Ascending aorta (tissue), 1 donor: Measurements from ENCODE around the genes DTX4, OR5A2, OOSP4A and TMEM132A.

DNA sequence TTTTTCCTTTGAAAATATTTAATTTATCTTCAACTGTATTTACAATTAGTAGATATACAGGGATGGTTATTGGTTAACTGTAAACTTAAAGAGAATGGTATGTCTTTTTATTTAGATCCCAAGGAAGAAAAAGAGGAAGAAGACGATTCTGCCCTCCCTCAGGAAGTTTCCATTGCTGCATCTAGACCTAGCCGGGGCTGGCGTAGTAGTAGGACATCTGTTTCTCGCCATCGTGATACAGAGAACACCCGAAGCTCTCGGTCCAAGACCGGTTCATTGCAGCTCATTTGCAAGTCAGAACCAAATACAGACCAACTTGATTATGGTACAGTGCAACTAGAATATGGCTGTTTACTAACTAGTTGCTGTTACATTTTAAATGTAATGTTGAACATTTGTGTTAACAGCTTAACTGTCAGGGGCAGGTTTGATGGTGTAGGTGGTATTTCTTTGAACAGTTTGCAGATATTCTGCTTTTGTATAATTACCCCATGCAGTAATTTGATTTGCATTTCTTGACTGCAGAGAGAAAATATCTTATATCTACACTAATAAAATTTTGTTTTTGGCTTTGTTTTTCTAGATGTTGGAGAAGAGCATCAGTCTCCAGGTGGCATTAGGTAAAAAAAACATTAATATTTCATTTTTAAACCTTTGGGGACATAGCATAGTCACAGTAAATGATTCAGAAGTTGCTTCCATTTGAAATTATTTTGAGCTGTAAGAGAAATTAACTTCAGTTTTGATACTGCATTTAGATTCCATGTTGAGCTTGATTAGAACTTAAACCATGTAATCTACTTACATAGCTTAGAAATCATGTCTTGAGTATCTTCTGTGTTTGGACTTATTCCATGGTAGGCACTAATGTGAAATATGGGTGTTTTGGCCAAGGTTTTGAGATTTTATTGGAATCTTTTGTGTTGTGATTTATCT is 12.5 kb upstream of the CNTF start:
- PRO-cap: no peak

- PRO-cap: no peak
These were observed 5.2 kb upstream of the CNTF start for GRCh38 chr11:58616867-58618112.

GRCh38 chr11:58900895-58901501 is 38.3 kb upstream of the GLYATL1 start:
- PRO-cap: no peak

DNA sequence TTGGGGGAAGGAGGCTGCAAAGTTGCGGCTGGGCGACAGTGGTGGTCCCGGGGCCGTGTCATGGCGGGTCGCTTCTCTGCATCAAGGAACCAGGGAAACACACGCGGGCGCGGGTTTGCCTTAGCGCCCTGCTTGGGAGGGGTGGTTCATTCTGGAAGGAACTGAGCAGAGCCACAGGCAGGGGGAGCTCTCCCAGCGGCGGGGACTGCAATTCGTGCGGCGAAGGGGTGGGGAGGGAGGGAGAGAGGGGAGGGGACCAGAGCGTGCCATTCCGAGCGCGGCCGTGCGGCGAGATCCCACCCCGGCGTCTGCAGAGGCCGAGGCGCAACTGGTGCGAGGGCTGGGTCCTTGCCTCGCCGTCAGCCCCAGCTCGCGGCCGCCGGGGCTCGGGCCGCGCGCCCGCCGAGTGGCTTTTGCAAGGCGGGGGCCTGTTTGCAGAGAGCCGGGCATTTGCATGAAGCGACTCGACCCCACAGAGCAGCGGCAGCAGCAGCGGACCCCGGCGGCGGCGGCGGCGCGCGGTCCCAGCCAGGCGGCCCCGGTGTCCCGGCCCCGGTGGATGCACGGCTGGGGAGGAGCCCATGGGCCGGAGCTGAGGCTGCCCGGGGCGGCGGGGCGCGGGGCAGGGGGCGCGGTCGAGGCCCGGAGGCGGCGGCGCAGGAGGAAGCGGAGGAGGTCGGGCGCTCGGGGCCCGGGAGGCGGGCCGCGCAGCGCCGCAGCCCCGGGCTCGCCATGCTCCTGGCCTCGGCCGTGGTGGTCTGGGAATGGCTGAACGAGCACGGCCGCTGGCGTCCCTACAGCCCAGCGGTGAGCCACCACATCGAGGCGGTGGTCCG is at the start of gene DTX4:
Gene DTX4, plus strand, starts transcription at position 269 of the 836 bp plus-strand sequence.
- PRO-cap: unidirectional peak, plus-strand start at position 269 of the sequence; unidirectional peak, plus-strand start at position 313 of the sequence

- PRO-cap: no peak
These were observed 6.2 kb upstream of the MPEG1 start for GRCh38 chr11:59218754-59219470.

GRCh38 chr11:59223562-59224118 is 10.9 kb upstream of the MPEG1 start:
- PRO-cap: no peak

DNA sequence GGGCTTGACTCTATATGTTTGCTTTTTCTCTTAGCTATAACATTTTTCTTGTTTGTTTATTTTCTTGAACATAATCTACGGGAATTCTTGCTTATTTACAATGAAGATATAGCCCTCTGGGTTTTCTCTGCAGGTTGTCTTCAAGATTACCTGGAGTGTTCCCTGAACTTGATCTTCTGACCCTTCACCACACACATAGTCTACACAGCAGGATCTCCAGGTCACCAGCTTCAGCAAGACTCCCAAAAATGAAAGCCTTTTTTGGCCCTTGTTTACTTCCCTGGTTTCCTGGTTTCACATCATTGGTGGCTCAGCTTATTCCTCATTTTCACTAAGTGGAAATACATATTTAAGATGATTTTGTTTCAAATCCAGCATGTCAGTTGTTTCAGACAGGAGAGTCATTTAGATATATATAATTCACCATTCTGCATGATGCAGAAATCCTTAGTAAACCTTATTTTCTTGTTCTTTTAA is 41.5 kb upstream of the MPEG1 start:
- PRO-cap: no peak

- PRO-cap: no peak
These were observed at the start of gene OR5A2 for GRCh38 chr11:59426311-59426855. Gene OR5A2 (minus strand): TSS chr11:59426413.

GRCh38 chr11:59610254-59610872 is 5.2 kb downstream of the OSBP start:
- PRO-cap: no peak

DNA sequence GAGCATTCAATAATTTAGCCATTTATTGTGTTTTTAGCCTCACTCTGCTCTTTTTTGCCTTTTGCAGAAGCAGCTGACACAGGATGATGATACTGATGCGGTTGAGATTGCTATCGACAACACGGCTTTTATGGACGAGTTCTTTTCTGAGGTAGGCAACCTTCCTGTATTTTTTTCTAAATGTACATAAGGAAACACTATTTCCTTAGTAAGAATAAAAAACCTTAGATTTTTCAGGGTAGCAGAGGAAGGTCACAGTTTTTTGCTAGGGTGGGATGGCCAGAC is 17.9 kb downstream of the STX3 start:
- PRO-cap: no peak

GRCh38 chr11:59963653-59964184 is at the start of gene OOSP4A:
Gene OOSP4A (plus strand): TSS chr11:59964033.
- PRO-cap: no peak

- PRO-cap: no peak
These were observed 21.7 kb downstream of the MS4A6A start for GRCh38 chr11:60161165-60161536.

DNA sequence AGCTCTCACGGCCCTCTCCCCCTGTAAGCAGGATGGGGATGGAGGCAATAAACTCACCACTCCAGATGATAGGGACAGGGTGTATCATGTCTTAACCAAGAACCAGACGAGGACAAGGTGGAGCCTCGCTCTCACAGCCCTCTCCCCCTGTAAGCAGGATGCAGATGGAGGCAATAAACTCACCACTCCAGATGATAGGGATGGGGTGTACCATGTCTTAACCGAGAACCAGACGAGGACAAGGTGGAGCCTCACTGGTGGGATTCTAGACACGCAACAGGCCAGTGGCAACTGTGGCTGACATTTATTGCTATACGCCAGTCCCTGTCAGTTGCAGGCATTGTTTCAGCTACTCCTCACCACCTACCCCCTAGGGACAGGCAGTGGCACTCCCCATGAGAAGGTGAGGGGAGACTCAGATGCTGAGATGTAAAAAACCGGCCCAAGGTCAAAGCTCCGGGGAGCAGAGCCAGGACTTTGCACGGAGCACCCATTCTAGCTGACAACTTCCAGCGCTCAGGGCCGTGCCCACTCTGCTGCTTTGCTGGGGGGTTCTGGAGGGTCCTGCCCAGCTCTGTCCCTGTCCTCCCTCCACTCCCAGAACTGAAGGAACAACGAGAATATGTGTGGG is 1.5 kb downstream of the MS4A10 start:
- PRO-cap: no peak

DNA sequence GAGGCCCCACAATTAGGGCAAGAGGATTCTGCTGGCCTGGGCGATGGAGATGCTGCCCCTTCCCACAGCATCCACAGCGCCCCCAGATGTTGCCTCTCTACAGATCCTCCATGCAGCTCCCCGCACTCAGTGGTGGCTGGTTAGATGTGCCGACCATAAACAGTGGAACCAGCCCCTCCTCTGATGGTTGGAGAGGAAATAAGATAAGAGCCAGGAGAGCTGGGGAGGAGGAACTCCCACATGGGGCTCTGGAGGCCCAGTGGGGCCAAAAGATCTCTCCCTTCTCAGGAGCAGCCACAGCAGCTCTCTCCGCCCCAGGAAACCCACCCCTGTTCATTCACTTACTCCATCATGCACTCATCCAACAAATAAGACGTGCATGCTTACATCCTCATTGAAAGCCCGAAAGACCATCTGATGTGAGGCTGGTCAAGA is 1.6 kb downstream of the PTGDR2 start:
- PRO-cap: no peak

GRCh38 chr11:60873058-60873578 is 5.8 kb downstream of the ZP1 start:
- PRO-cap: no peak

GRCh38 chr11:60905392-60906258 is 760 bp downstream of the PRPF19 start:
- PRO-cap: no peak

DNA sequence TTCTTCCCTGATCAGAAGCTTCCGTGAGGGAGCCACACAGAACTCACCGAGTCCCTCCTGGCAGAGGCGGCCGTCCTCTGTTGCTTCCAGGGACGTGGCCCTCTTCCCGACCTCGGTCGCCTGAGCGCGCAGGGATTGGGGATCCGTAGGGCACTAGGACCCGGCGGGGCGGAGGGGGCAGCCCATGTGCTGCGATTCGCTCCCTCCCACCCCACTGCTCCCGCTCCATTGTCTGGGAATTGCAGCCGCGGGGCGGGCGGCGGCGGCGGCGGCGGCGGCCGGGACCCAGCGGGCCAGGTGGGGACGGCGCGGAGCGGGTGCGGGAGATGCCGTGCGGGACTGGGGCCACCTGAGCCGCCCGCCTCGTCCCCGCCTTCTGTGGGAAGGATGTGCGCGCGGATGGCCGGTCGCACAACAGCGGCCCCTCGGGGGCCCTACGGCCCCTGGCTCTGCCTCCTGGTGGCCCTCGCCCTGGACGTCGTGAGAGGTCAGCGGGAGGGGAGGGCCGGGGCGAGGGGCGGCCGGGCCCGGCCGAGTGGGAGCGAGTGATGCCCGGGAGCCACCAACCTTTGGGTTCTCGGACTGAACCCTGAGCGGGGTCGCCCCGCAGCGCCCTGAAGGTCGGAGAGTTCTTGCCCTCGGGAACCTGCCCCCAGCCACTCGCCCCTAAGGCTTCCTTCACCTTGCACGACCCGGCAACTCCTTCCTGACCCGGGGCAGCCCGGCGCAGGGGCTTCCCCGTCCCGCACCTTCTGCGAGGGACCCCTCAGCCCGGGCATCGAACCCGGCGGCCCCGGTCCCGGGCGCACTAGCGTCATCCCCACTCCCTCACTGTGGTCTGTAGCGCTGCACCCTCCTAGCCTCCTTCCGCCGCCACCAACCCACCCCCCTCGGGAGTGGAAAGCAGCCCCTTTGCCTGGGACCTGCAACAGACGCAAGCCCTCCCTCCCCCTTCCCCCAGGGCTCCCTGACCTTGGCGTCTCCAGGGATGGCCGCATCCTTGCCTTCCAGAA is at the start of gene TMEM132A:
Gene TMEM132A, plus strand, starts transcription at position 214 of the 1,013 bp plus-strand sequence.
- PRO-cap: unidirectional peak, plus-strand start at position 244 of the sequence

GRCh38 chr11:60942305-60942970 is 9.5 kb downstream of the SLC15A3 start:
- PRO-cap: no peak

DNA sequence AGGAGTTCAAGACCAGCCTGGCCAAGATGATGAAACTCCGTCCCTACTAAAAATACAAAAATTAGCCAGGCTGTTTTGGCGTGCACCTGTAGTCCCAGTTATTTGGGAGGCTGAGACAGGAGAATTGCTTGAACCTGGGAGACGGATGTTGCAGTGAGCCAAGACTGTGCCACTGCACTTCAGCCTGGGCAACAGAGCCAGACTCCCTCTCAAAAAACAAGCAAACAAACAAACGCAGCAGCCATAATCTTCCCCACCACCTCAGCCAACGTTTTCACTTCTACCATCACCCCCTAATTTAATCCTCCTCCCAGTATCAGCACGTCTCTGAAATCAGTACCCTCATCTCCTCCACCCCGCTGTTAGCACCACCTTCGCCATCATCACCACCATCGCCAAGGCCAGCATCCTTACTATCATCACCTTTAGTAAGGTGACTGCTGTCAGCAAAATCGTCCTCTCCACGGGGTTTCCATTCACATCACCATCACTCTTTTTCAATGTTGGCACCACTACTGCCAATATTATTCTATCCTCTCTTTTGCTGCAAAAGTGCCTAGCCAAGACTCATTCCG is 7.9 kb downstream of the SLC15A3 start:
- PRO-cap: no peak

DNA sequence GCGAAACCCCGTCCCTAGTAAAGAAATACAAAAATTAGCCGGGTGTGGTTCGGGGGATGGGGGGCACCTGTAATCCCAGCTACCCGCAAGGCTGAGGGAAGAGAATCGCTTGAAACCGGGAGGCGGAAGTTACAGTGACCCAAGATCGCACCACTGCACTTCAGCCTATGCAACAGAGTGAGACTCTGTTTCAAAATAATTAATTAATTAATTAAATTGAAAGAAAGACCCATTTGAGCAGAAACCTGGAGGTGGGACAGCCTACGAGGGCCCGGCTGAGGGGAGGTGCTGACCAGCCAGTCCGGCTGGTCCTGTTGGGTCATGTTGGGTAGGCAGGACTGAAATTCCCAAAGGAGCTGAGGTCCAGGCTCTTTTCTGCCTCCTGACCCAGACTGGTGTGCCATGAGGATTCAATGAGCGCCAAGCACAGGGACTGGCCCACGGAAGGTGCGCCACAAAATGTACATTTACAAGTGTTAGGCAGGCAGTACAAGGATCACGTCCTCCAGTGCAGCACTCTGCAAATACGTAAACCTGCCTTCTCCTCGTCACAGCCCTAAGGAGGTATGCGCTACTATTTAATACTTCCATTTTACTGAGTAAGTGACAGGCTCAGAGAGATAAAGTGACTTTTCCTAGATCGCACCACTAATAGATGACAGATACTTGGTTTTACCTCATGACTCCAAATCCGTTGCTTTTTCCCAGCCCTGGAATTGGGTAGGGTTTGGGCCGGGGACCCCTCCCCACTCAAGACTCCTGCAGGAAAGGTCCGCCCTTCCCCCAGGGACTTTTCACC is 9.4 kb downstream of the CD6 start:
- PRO-cap: no peak